ENCODE measurements around a stretch of chr9.

DNA sequence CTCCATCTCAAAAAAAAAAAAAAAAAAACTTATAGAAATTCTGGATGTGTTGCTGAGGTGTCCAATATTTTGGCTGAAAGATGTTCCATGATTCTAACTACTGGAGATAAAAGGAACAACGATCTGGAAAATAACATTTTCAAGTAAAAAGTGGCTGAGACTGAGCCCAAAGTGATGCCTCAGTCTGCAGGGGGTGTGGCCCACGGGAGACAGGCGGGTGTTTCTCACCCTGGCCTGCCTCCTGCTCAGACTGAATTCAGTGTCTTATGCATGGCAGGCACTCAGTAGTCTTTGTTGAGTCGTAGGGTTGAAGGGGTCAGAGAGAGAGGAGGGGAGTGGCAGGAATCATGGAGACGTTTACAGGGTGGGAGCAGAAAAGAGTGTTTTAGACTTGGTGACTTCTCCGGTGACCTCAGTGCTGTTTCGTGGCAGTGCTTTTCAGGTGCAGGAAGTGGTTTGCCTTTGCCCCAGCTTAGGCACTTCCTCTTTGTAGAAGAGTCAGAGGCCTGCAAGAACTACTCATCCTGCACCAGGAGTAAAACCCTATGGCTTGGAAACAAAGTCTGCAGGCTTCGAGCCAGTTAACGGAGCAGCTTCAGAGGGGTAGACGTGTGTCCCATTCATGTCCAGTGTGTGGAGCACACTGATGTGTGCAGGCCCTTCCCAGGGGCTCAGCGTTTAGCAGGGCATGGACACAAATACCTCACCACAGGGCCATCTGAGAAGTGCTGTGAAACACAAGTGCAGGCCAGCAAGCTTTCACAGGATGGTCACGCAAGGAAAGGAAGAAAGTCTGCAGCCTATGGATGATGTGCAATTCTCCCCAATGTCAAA is 24.4 kb upstream of the SEMA4D start:
- PRO-cap: bidirectional peak, plus-strand start at position 501 of the sequence, minus-strand start at position 293 of the sequence
- RAMPAGE, long total RNA, 4 experiments: no peak in any of the 4 experiments

DNA sequence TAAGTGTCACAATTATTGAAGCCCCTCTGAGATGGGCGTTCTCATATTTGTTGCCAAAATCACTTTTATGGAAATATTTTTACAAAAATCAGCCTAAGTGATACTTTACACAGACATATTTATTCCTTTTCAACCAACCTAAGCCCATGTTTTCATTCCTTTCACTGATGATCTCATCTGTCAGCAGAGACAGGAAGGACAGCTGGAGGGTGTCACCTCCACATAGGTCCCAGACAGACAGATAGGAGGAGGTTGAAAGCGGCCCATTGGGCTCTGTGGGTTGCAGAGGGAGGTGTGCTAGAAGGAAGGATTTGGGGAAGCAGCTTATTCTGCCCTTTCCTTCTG is 26.0 kb upstream of the SEMA4D start:
- PRO-cap: no peak
- RAMPAGE, long total RNA, 4 experiments: no peak in any of the 4 experiments

- PRO-cap: unidirectional peak, minus-strand start at chr9:89527208
- RAMPAGE, long total RNA, 4 experiments: no peak in any of the 4 experiments
Observed at GRCh38 chr9:89526953-89527283, 29.0 kb upstream of the SEMA4D start.

- PRO-cap: unidirectional peak, minus-strand start at chr9:89542626
- RAMPAGE, long total RNA, 4 experiments: no peak in any of the 4 experiments
Observed at GRCh38 chr9:89542385-89542844, 44.5 kb upstream of the SEMA4D start.

DNA sequence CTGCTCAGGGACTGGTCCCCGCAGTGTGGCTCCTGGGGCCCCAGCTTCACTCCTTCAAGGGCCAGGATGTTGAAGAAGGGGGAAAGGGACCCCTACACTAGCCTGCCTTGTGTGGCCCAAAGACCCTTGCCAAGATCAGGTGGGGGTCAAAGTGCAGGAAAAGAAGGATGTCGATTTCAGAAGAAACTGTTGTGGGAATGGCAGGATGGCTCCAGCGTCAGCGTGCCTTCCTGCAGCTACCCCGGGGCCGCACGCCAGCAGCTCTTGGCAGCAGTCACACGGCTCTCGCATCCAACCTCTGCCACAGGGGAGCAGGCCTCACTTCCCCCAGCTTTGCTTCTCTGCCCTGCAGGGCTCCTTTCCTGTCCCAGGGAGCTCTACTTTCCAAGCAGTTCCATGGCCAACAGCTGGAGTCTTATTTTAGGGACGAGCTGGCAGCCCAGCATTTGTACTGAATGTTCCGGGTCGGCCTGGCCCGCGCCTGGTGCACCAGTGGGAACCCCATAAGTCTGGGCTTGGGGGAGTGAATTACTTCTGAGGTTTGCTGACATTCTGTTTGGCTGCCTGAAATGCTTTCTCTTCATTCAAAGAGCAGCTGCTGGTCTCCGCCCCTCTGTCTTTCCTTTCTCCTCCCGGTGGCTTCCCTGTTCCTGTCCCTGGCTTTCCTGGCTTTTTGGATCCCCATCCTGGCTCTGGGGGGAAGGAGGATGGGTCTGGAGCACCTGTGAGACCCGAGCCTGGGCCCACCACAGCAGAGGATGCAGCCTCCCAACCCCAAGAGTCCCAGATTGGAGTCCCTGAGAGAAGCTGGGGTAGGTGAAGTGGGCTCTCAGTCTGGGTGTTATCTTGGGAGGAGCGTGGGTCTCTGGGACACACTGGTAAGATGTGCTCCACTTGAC is 34.6 kb downstream of the GADD45G start:
- PRO-cap: no peak
- RAMPAGE, long total RNA, 4 experiments: no peak in any of the 4 experiments

DNA sequence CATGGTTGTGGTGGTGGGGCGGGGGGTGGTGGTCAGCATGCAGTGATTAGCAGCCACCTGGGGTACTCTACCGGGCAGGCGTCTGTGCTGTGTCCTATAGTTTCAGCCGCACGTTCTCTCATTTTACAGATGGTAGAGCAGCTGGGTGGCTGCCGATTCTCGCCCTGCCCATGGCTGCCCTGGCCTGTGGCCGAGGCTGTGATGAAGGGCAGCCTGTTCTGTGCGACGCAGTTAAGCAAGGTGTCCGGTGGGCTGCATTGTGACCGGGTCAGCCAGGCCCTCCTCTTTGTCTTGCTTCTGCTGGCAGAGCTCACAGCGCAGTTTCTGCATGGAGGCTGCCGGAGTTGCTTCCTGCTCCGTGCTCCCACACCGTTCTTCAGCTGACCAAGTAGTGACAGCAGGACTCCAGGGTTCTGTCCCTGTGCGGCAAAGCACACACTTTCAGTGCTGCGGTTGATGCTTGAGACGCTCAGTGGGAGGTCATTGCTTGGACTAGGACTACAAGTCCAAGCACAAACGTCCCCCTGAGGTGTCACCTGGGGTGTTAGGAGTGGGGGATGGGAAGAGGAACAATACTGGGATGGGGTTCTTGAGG is 57.9 kb downstream of the GADD45G start:
- PRO-cap: no peak
- RAMPAGE, long total RNA, 4 experiments: no peak in any of the 4 experiments

- PRO-cap: no peak
- RAMPAGE, long total RNA, 4 experiments: no peak in any of the 4 experiments
Observed at GRCh38 chr9:89666812-89667441, 62.1 kb downstream of the GADD45G start.

- PRO-cap: unidirectional peak, plus-strand start at chr9:89928413
- RAMPAGE, long total RNA, 4 experiments: no peak in any of the 4 experiments
Observed at GRCh38 chr9:89928205-89928483, 323.3 kb downstream of the GADD45G start.

GRCh38 chr9:89941994-89942309 is 337.1 kb downstream of the GADD45G start:
- PRO-cap: no peak
- RAMPAGE, long total RNA, 4 experiments: no peak in any of the 4 experiments

DNA sequence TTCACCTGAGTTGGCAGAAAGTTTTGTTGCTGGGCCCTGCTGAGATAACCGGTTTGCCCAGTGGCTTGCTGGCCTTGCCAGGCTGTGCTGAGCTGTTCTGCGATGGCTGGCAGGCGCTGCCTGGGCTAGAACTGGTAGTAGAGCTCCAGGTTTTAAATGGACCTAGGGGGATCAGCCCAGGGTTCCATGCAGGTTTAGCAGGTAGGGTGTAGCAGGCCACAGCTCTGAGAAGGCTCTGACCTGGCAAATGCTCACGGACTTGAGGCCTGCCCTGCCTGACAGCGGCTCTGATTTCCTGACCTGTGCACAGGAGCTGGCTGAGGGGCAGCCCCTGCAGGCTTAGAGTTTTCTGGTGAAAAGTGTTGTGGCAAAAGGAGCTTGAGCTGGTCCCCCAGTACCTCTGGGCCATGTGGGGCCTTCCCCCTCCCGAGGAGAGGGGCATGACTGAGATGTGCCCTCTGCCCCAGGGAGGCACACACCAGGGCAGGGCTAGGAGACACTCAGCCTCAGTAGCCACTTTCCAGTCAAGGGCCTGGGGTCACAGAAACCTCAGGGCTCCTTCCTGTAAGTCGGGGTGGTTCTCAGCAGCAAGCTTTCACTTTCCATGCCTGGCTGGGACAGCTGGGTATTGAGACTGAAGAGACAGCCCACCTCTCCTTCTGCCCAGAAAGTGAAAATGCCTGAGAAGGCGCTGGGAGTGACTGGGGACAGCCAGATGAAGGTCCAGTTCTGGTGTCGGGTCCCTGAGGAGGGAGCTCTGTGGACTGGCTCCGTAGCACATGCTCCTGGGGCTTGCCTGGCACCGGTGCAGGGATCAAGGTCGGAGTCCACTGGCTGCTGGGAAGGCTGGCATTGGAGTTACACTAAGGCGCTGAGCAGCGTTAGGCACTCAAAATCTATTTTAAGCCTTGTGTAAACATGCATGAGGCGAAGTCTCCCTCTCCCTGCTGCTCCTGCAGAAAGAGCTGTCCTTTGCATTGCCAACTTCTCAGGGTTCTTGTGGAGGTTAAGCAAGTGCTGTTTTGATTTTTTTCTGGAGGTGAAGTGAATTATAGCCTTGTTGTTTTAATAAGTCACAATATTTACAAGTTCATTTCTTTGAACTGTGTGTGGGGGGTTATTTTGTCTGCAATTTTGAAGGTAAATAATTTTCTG is 394.8 kb downstream of the GADD45G start:
- PRO-cap: unidirectional peak, plus-strand start at position 80 of the sequence; bidirectional peak, plus-strand start at position 726 of the sequence, minus-strand start at position 745 of the sequence; bidirectional peak, plus-strand start at position 958 of the sequence, minus-strand start at position 832 of the sequence
- RAMPAGE, long total RNA, 4 experiments: no peak in any of the 4 experiments

DNA sequence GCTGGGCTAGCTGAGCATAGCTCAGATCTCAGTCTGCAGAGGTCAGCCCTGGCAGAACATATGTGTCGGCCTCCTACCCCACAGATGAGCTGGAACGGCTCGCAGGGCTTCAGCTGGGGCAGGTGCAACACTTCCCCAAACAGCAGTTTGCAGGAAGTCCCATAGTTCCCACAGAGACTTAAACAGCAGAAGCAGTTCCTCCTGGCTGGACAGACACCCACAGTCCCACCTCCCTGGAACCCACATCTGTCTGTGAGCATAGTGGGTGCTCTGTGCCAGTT is 404.6 kb downstream of the GADD45G start:
- PRO-cap: no peak
- RAMPAGE, long total RNA, 4 experiments: no peak in any of the 4 experiments

DNA sequence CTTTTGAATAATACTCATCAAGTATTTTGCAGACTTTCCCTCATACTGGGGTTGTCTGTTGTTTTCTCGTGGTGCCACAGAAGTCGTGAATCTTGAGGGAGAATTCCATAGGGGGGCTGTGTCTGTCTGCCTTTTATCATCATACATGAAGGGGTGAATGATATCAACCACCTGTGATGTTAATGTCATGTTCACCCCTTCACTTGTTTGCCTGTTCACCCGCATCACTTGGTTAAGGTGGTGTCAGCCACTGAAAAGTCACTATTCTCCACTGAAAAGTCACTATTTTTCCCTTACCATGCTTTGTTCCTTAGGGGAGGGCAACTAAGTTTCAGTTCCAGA is 484.3 kb downstream of the GADD45G start:
- PRO-cap: no peak
- RAMPAGE, long total RNA, 4 experiments: no peak in any of the 4 experiments

- PRO-cap: no peak
- RAMPAGE, long total RNA, 4 experiments: no peak in any of the 4 experiments
Observed at GRCh38 chr9:90332139-90332676, 310.4 kb downstream of the DIRAS2 start.

DNA sequence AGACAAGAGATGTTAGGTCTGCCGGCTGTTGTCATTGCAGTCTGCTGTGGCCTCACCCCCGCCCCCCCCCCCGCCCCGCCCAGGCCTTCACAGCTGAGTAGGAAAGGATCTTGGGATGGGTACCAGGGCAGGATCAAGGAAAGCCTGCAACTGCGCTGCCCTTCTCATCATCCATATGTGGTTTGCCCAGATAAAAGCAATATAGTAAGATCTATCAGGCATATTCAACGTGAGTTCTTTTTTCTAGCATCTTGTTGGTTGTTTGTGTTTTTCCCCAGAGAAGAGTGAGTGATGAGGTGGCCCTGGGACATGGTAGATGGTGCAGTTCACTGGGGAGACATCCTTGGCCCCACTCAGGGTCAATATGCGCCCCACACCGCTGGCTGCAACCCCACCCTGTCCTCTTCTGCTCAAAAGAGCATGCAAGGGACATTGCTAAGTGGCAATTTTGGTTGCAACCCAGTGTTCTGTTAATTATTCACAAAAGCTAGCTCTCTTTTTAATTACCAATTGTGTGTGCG is 26.6 kb downstream of the SYK start:
- PRO-cap: no peak
- RAMPAGE, long total RNA, 4 experiments: no peak in any of the 4 experiments

DNA sequence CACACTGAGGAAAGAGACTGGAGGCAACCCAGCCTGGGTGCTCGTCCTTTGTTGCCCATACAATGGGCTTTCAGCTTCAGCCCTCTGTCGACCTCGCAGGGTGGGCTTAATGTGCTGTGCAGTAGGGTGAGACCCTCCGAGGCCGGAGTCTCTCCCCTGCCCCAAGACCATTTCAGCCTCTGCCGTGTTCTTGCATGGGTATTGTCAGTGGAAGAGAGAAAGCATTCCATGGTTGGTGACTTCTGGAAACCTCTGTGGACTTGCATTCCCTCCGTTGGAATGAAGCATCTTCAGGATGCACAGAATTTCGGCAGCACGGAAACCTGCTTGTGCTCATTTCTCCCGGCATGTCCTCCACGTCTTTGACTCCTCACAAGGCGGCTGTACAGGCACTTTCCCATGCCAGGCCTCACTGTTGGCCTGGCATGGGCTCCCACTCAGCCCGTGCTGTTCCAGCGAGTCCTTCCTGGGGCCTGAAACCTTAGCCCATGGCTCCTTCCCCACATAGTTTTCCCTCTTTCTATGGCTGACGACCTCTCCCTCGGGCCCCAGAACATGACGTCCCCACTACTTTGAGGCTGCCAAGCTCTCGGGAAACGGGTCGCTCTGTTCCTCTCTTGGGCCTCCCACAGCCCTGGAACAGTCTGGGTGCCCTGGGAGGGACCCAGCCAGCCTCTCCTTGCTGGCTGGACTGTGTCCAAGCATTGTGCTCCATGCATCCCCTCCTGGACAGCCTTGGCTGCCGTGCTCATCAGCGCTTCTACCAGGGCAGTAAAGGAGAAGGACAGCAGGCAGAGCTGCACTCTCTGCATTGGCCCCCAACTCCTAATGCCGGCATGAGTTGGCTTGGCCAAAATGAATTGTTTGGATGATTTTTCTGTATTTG is 118.1 kb downstream of the SYK start:
- PRO-cap: no peak
- RAMPAGE, long total RNA, 4 experiments: no peak in any of the 4 experiments

- PRO-cap: unidirectional peak, plus-strand start at chr9:90942830
- RAMPAGE, long total RNA, 4 experiments: no peak in any of the 4 experiments
Observed at GRCh38 chr9:90942554-90943086, 141.0 kb downstream of the SYK start.

- PRO-cap: no peak
- RAMPAGE, long total RNA, 4 experiments: no peak in any of the 4 experiments
Observed at GRCh38 chr9:91101052-91101470, 260.7 kb downstream of the AUH start.

GRCh38 chr9:91194396-91194729 is 167.4 kb downstream of the AUH start:
- PRO-cap: no peak
- RAMPAGE, long total RNA, 4 experiments: no peak in any of the 4 experiments

- PRO-cap: no peak
- RAMPAGE, long total RNA, 4 experiments: no peak in any of the 4 experiments
Observed at GRCh38 chr9:91395775-91396189, 27.9 kb downstream of the NFIL3 start.

GRCh38 chr9:91409147-91409757 is 14.4 kb downstream of the NFIL3 start:
- PRO-cap: no peak
- RAMPAGE, long total RNA, 4 experiments: no peak in any of the 4 experiments